Aorta (tissue), 1 donor: ENCODE measurements around a stretch of chr10.

- PRO-cap = no peak
These were observed 65.2 kb downstream of the SFMBT2 start for GRCh38 chr10:7345515-7346214.

- PRO-cap = no peak
These were observed 1.4 kb downstream of the SFMBT2 start for GRCh38 chr10:7408982-7410192.

DNA sequence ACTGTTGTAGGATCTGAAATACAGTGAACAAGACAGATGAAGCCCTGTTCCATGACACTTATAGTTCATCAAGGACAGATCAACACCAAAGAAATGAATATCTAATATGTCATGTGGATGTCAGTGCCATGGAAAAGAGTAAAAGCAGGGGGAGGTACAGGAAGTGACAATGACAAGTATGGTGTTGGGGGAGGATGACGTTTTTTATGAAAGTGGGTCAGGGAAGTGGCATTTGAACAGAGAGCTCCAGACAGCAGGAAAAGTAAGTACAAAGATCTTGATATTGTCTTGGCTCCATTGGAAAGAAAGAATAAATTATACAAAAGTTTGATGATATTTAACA, 7.0 kb upstream of the SFMBT2 start:
- PRO-cap = no peak

- PRO-cap = no peak
These were observed 4.0 kb downstream of the ITIH2 start for GRCh38 chr10:7707041-7707500.

DNA sequence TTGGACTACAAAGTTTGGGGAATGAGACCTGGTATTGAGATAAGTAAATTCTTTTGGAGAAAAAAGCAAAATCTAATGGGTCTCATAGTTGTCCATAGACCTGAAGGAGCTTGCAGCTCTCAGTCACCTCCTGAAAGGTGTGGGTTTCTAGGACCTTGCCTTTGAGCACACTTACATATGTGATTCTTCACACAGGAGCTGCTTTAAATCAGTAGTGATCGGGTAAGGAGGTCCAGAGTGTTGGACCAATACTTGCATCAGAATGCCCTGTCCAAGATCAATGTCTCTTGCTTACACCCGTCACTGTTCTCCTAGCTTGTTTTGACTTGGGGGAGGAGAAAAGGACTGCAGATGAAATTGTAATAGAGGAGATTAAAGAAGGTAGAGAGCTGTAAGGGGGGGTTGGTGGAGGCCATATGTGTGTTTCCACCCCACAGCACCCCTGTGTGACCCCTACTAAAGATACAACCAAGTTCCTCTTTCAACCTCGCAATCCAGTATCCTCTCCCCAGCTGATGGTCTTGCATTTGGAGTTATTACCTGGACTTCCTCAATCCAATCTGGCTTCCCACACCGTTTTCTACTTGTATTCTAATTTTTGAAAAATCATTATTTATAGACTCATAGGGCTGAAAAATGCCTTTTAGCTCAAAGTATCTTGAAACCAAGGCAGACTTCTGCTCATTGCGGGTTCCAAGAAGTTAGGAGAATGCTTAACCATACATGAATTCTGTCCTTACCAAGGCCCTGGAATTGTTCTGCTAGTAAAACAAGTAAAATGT, 5.2 kb downstream of the ITIH2 start:
- PRO-cap = no peak

- PRO-cap = no peak
These were observed 99.0 kb downstream of the TAF3 start for GRCh38 chr10:7917186-7917923.

DNA sequence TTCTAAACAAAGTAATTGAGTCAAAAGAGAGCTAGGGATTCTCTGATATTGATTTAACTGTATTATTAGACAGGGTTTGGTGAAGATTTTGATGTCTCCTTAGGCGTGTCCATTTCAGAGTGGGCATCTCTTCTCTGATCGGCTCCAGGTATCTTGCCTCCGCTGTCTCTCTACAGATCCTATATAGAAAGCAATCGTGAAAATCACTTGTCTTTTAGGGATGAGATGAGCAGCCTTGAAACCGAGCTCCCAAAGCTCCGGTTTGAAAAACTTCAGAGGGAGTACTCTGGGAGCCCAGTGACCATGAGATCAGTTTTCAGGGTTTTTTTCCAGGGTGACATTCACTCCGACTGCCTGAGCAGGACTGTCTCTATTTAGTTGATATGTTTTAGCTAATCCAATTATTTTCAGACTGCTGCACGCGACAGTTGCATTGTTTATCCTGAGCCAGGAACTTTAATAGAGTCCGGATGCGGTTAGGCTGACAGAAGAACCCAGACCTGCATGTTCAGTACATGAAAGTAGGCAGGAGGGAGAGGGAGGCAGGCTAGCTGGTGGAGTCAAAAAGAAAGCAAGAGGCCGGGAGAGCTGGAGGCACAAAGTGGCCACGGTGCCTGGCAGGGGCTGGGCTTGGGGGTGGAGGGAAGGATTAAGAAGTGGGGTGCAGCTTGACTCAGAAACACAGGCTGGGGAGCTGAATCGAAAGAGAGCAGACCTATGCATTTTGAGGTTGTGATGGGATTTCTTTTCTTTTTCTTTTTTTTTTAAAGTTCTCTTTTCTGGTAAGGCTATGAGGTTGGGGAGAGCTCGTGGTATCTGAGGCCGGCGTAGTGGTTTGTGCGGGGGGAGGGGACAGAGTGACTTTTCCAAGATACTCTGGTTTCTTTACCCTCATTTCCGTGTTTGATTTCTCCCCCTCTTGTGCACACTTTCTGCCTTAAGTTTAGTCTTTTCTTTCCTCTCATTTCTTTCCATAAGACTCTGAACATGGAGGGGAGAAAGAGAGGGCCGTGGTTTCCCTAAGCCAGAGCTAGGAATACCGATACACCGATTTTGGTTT, 5.6 kb downstream of the GATA3 start:
- PRO-cap = no peak

- PRO-cap = no peak
These were observed 128.8 kb downstream of the GATA3 start for GRCh38 chr10:8183229-8183832.

- PRO-cap = no peak
These were observed 241.6 kb downstream of the GATA3 start for GRCh38 chr10:8296015-8296540.

DNA sequence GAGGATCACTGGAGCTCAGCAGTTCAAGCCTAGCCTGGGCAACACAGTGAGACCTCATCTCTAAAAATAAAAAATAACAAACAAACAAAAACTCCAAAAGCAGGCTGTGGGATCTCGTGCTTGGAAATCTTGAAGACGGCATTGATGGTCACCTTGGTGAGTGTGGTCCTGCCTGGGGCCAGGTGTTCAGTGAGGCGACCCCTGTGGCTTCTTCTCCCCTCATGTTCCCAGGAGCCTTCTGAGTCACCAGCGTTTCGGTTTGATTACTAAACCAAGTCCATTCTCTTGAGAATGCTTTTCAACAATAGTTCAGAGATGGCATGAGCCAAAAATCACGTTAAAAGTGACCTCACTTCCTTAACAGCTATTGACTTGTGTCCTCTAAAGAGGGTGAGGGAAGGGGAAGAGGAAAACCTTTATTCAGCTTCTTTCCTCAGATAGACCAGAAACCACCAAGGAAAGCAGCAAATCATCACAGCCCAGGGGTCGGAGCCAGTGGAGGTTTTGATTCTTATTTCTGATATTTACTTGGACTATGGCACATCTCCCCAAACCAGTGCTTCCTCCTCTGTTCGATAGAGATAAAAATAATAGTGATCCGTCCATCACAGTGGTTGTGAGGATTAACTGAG, 315.2 kb downstream of the GATA3 start:
- PRO-cap = no peak

DNA sequence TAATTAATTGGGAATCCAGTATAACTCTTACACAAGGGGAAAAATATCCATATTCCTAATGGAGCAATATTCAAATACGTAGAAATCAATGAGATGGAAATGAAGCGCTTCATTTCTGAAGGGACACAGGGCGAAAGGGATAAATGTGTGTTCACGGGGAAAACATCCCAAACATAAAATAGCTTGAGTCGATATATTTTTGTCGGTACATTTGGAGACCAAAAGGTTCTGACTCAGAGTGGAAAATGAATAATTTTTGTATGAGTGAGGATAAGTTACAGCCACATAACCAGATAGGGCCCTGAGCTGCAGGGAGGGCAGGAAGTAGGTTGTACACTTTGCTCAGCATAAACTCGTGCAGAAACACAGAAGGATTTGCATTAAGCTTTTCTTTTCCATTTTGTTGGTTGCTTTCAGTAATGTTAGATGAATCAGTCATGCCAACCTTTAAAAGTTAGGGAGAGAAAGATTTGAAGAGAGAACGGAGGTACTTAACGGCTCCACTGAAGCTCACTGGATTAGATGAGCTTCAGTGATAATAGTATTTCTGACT, 347.9 kb downstream of the GATA3 start:
- PRO-cap = no peak

DNA sequence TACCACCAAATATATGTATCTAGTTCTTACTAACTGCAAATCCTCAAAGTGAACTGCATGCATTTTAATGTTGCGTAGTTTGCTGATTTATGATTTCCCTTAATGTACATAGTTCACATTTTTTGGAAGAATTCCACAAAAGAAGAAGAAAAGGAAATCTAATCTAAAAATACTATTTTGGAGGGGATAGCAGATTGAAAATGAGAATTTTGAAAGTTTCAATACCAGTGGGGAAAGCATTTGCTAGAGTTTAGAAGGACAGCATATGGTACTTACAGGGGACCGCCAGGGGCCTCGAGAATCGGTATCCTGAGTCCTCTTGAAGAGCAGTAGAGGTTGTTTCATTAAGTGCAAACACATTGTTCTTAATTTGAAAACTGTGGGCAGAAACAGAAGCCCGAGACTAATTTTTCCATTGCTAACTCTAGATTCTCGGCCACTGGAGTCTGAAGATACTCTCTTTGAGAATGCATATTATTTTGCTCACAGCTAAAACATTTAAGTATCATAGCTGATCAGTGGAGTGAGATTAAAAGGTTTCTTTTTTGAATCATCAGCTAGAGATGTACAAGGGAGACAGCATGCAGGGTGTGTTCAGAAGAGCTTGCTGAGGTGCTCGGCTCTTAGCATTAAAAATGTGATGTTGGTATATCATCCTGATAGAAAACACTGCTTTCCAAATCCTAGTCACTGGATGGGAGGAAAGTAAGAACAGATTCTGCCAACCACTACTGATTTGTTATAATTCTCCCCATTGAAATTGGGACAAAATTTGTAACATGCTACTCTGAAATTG, 964.1 kb downstream of the GATA3 start:
- PRO-cap = no peak

DNA sequence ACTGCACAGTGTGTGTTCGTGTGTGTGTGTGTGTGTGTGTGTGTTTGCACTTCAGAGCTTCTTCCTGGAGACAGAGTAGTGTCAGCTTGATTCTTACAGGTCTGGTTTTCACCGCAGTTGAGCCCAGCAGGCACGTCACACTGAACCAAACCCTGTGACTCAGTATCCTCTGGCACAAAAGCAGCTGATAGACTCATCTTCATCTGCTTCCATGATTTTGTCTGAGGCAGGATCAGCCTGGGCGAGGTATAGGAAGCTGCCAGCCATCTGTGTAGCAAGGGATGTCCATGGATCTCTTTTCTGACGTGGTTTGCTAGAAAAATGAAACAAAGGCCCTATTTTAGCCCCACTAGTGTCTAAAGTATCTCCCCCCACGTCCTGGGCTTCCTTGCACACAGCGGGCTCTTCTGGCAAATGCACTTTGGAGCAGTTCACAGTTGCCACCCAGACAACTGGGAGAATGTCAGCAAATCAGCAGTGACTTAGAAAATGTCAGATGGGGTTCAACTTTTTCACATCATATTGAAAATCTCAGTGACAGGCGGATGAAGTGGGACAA, 373.2 kb upstream of the CELF2 start:
- PRO-cap = no peak

- PRO-cap = no peak
These were observed 220.3 kb upstream of the CELF2 start for GRCh38 chr10:10797136-10797973.

DNA sequence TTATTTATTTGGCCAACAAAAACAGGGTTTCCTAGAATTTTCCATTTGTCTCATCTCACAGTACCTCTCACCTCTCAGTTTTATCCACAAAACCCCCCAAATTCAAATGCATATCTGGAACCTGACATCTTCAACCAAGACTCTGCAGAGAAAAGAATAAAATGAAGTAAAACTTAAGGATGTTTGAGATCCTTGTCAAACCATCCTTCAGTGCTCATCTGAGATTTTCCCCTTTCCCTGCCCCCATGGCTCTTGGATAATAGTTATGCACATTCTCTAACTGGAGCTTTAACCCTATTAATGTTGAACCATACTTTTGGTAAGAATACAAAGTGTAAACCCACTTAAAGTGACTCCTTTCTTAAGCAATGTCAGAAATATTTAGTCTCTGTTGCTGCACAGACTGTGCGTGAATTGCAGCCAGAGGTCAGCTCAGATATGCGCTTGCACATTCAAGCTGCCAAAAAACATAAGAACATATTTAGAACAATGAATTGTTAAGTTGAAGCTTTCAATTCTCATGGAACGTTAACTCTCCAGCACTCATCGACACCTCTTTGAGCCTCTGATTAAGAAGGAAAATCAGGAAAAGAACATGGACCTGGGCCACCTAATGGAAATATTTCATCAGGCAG, 193.2 kb upstream of the CELF2 start:
- PRO-cap = no peak

- PRO-cap = no peak
These were observed 43.5 kb downstream of the CELF2 start for GRCh38 chr10:11061101-11061624.

GRCh38 chr10:11085448-11085848, 67.8 kb downstream of the CELF2 start:
- PRO-cap = no peak

DNA sequence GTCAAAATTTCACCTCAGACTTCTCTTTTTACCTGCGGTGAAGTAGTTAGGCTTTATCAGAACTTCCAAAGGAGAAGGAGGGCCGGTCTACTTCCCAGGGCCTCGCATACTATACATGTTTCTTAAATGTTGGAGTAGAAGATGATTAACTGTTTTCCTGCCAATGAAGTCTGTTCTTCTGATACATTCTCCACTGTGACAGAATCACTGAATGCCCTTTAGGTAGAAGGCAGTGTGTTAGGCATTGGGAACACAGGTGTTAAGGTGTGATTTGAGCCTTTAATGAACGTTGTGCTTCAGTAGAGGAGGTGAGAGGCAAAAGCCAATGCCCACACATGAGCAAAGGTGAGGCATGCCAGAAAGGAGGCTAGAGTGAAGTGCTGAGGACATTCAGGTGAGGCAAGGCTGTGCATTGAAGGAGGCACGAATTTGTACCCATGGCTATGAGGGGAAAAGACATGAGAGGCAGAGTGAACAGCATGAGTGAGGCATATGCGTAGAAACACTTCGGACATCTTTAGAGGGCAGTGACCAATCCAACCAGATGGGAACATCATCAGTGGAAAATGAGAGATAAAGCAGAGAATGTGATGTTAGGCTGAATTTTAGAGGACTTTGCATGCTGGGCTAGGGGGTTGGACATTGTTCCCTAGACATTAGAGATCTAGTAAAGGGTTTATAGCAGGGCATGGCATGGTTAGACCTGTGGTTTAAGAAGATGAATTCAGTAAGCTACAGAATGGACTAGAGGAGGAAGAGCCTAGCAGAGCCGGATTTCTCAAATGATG, 70.3 kb downstream of the CELF2 start:
- PRO-cap = no peak

- PRO-cap = no peak
These were observed 139.9 kb downstream of the CELF2 start for GRCh38 chr10:11157604-11158012.

DNA sequence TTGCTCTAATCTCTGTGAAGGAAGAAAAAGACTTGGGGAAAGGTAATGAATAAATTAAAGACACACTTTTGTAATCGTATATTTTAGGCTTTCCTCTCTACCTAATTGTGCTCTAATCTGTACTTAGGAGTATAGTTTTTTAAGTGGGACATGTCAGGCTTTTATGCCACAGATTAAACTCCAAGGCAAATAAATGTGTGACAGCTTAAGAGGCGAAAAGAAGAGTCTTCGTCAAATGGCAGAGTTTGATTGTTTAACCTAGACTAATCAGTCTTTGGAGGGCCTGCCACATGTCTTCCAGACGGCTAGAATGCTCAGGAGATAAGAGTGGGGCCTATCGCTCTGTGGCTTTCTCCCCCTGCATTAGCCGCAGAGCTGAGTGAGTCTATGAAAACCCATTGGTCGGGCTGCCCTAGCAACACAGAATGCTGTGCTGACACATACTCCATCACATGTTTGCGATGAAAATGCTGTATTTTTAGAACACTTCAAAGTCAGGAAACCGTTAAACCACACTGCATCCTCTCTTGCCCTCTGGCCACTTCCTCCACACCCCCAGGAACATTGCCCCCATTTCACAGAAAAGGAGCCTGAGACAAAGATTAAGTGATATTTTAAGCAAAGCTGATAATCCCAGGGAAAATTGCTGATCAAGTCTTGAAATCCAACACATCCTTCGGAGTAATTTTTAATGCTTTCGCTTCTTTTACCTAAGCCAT, 160.9 kb downstream of the CELF2 start:
- PRO-cap = no peak